ENCODE results near the genes LAMB3 and G0S2.

DNA sequence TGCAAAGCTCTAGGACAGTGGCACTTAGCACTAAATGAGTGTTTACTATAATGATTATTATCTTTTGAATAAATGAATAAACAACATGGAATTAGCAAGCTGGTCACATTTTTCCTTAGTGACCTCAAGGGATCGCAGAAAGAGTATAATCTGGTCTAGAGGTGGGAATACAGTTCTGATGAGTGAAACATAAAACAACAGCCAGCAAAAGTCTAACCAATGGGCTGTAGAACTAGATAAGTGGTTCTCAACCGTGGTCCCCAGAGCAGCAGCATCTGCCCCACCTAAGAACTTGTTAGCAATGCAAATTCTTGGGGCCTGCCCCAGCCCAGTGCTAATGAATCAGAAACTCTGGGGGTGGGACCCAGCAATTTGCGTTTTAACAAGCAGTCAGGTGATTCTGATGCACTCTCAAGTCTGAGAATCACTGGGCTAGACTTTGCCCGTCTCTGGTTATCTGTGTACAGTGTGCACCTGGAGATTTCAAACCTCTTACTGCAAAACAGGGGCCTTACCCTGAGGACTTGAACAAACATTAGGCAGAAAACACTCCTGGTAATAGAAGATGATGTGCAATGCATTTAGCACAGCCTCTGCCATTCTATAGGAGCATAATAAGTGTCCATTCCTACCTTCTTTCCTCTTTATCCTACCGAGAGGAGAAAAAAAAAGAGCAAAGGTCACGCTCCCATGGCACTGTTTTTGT lies 66.6 kb downstream of the PLXNA2 start:
- RRBS: no CpG with 5 or more reads among the region's 6 CpGs

DNA sequence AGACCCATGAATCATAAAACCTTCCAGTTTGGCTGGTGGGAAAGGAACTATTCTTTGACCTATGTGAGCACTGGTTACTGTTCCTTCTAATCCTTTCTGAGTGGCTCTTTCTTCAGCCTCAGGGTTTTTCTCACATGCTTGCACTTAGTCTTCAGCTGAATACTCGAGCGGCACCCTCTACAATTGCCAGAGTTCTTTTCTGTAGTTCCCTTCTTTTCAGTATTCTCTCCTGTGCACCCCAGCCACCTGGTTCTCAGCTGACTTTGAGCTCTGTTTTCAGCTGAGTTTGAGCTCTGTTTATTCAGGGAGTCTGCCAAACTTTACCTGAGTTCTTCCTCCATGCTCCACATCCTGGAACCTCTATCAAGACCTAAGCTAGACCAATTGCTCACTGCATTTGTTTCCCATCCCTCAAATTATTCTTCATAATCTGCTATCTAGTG lies 253.9 kb upstream of the PLXNA2 start:
- RRBS: no CpG with 5 or more reads among the region's 2 CpGs

- RRBS: no CpG with 5 or more reads among the region's 11 CpGs
Measured at GRCh38 chr1:209614809-209615606, 31.5 kb downstream of the CAMK1G start.

- RRBS: no CpG with 5 or more reads among the region's 13 CpGs
Measured at GRCh38 chr1:209652201-209652773, at the start of gene LAMB3. Gene LAMB3 (minus strand): TSS chr1:209652425.

DNA sequence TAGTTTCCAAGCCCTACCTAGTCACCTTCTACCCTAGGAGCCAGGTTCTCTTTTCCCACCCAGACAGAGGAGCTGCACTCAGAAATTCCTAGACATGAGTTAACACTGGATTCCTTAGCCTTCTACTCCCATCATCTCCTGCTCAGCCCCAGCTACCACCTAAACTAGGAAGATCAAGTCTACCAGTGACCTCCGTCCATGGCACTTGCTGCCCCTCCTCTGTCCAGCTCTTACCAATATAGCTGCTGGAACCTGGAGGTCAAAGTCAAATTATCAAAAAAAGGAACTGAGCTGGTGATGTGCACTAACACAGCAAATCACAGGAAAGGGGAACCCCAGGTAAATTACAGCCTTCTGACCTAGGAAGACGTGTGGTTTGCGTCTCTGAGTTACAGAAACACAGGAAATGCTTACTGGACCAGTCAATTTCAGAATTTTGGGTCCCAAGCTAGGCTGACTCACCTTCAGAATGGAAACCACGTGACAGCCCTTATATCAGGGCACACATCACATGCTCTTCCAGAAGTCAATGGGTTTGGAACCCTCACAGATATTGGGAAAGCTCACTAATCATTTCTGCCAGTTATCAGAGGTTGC lies 2.1 kb upstream of the G0S2 start:
- RRBS: no CpG with 5 or more reads among the region's 4 CpGs

DNA sequence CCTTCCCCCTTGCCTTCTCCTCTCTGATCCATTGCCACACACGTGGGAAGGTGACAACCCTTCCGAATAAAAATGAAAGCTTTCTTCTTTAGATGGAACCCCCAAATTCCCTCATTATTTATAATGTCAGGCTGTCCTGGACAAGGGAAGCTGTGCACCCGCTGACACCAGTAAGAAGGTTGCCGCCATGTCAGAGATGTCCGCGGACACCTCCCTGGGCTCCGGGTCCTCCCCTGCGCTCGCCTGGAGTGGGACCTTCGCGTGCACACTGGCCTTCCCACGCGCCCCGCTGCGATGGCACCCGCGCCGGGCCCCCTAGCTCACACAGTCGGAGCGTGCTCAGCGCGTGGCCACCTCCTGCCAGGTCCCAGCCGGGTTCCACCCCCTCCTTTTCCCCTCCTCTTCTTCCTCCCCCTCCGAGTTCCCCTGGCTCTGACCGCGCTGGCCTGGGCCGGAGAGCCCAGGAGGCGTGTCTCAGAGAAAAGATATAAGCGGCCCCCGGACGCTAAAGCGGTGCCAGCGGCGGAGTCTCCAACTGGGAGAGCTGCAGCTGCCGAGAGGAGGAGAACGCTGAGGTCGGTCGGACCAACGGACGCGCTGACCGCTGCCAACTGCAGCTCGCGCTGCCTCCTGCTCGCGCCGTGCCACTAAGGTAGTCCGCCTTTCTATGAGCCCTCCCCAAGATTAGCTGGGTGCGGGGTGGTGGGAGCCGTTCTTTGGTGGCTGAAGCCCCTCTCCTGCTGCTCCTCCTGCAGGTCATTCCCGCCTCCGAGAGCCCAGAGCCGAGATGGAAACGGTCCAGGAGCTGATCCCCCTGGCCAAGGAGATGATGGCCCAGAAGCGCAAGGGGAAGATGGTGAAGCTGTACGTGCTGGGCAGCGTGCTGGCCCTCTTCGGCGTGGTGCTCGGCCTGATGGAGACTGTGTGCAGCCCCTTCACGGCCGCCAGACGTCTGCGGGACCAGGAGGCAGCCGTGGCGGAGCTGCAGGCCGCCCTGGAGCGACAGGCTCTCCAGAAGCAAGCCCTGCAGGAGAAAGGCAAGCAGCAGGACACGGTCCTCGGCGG lies at the start of gene G0S2:
Gene G0S2 (plus strand): TSS at position 515 of the 1,065 bp plus-strand sequence.
- RRBS: 3% methylated on average over 19 of the region's 71 CpGs

DNA sequence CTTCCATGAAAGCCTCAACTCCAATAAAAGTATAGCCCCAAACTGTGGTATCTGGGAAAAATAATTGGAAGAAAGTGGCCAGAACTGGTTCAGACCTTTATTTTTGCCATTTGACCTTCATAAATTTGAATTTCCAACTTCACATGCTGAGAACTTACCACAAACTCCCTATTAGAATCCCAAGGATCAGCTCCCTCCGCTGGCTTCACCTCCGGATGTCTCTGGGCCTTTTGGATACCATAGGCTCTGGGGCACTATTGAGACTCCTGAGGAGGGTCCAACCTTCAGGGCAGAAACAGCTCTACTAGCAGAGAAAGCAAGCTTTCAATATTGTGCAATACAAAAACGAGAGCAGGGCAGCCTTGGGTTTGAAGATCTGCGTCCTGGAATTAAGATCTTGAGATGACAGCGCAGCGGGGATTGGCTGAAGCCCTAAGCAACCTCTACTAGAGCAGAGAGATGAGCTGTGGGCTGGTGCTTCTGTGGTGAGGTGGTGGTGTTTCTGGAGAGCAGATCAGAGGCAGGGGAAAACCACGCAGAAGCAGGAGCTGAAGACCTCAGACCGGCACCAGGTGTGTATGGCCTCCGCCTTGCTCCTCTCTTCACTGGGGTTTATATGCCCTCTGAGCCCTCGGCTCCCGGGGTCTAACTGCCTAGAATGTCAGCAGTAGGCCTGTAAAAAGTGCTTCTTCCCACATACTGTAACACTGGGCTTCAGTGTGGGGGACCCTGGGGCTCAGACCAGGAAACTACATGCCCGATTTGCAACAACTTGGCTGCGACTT lies 12.4 kb downstream of the TRAF3IP3 start:
- RRBS: 84% methylated on average over 4 of the region's 13 CpGs

DNA sequence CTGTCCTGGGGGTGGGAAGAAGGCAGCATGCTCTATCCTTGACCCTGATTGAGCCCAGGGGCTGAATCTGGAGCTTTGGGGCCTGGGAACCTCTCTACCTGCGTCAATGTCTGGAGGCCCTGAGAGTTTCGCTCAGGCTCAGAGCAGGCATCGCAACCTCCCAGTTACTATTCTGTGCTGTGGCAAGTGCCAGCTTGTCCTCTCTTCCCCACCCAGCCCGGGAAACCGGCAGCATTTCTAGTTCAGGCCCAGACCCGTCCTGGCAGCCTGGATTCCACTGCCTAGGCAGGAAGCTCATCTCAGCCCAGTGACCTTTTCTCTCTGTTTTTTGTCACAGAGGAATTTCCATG lies 10.0 kb upstream of the IRF6 start:
- RRBS: no CpG with 5 or more reads among the region's 6 CpGs

DNA sequence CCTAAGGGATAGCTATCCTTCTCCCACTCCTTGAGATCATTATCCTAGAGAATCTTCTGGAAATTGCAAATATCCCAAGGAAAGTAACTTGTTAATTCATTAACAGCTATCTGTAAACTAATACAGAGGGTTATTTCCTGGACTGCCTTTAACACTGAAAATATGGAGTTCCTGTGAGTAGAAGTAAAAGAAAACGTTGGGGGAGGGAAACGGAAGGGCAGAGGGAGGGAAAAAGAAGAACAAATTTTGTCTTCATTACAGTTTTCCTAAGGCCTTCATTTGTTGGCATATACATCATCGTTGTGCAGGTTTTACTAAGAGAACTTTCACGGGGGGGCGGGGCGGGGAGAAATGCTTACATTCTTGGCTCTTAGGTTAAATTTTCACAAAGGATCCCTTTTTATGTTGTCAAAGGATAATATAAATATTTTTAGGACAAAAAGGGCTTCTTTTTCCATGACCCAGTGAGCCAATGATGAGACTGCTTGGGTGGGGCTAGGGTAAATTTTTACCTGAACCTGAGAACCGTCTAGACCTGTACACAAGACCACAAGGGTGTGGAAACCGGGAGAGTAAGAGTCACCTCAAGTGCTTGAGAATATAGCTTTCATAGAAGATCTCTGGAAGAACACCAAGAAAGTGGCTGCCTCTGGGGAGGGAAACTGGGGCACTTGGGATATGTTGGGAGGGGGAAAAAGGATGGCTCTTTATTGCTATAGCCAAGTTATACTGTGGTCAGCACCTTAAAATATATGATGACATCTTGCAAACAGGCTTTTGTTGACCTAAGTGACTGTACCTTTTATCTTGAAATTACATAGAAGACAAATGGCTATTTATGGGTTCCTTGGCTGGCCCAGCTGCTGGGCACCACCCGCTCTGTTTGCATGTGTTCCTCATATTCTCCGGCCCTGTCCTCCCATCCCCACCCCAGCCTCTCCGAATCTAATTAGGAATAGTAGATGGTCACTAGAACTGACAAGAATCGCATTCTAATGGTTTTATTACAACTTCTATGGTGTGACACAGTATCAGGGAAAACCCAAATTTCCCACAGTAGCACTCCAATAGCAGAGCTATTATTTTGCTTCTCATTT lies 2.0 kb upstream of the UTP25 start:
- RRBS: no CpG with 5 or more reads among the region's 12 CpGs

DNA sequence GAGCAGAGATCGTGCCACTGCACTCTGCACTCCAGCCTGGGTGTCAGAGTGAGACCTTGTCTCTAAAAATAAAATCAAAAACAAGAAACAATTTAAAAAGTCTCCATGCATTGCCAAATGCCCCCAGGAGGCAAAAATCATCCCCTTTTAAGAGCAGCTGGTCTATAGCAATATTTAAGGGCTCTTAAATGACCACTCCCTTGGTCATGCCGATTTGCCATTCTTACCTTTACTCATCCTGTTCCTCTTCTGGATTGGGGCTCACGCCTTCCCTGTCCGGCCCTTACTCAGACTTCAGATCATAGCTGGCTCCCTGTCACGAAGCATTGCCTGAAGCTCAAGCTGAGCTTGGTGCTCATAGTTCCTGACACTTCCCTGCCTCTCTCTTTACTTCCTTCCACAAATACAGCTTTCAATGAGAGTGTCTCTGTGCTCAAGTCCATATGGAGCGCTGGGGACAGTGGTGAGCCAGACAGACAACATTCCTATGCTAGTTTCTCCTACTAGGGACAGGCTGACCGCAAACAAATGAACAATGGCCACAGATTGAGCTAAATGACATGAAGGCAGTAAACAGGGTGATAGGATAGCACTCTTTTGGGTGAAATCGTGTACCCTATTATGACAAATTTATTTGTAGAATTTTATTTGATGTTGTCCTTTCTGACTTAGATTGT lies 38.0 kb downstream of the HHAT start:
- RRBS: no CpG with 5 or more reads among the region's 8 CpGs

- RRBS: no CpG with 5 or more reads among the region's 2 CpGs
Measured at GRCh38 chr1:210385183-210385780, 56.6 kb downstream of the HHAT start.

GRCh38 chr1:210682284-210682745 lies 353.6 kb downstream of the HHAT start:
- RRBS: no CpG with 5 or more reads among the region's 2 CpGs

GRCh38 chr1:211345675-211346099 lies 19.1 kb downstream of the TRAF5 start:
- RRBS: no CpG with 5 or more reads among the region's 2 CpGs

GRCh38 chr1:211516936-211517521 lies 25.1 kb upstream of the RD3 start:
- RRBS: no CpG with 5 or more reads among the region's 7 CpGs

GRCh38 chr1:211606806-211607442 lies 28.0 kb upstream of the SLC30A1 start:
- RRBS: no CpG with 5 or more reads among the region's 12 CpGs

- RRBS: no CpG with 5 or more reads among the region's 1 CpG
Measured at GRCh38 chr1:211746431-211746776, 71.0 kb upstream of the NEK2 start.

- RRBS: no CpG with 5 or more reads among the region's 1 CpG
Measured at GRCh38 chr1:211746777-211747187, 71.4 kb upstream of the NEK2 start.

DNA sequence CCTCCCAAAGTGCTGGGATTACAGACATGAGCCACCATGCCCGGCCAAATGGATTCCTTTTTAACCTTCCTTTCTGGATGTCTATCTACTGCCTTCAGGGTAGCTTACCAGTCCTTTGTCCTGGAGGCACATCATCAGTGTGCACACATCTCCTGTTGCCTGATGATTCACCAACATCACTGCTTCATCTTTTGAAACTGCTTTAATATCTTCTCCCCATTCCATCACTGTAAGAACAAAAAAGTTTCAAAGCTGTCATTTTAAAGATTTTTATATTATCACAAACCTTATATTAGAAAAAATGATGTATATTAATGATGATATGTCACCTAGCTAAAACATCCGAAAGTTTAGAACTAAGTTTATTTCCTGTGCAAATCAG lies 37.6 kb downstream of the LPGAT1 start:
- RRBS: no CpG with 5 or more reads among the region's 2 CpGs

GRCh38 chr1:211903842-211904421 lies 73.4 kb upstream of the LPGAT1 start:
- RRBS: no CpG with 5 or more reads among the region's 2 CpGs

DNA sequence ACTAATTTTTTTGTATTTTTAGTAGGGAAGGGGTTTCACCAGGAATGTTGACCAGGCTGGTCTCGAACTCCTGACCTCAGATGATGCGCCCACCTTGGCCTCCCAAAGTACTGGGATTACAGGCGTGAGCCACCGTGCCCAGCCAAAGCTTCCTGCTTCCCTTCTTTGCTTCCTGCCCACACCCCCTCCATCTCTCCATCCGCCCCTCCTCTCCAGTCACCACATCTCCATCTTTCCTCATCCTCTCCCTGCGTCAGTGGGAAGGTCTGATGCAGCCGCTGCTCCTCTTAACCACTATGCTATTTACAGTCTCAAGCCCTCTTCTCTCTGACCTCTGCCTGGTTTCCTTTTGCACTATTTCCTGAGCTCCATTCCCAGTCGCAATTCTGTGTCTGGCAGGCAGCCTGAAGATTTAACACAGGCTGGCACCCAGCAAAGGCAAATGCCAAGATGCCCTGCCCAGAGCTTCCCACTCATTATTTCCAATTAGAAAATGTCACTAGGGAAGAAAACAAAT lies 89.5 kb upstream of the LPGAT1 start:
- RRBS: no CpG with 5 or more reads among the region's 8 CpGs